SK-N-MC (cell line): Measurements from ENCODE around the gene FAM171A1.

DNA sequence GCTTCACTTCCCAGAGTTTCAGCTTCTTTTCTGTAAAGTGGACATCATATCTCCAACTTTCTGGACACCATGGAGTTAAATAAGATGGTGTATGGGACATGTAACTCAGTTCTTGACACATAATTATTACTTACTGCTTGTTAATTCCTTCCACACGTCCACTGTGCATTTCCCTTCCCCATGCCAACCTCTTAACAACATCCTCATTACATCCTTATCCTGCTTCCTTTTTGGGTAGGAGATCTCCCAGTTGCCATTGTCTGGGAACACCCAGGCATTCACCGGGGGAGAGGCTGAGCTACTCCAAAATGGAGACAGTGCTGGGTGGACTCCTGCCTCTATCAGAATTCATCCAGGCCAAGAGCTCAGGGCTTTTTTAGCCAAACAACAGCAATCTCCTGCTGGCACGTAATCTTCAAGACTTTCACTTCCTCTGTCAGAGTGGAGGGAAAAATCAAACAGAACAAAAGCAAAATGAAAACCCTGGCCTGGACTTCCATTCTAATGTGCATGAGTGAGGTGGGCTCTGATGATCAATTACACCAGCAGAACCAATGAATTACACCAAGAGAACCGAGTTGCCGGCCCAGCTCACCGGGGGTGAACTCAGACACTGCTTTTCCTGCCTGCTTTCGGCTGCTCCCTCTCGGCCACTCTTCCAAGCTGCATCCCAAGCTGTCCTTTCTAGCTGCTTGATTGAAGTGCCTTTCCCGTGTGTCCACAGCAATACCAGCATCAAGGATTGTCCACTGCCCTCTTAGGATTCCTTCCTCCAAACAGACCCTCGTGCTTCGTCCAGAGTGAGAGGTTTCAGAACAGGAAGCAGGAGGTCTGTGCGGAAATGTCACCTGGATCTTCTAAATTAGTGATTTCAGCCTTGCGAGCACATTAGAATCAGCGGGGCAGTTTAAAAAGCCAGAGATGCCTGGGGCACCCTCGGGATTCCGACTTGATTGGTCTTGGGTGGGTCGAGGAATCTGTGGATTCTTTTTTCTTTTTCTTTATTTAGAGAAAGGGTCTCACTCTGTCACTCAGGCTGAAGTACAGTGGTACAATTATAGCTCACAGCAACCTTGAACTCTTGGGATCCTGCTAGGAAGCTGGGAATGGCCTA is 245.2 kb downstream of the PRPF18 start:
- RRBS: no CpG with 5 or more reads among the region's 17 CpGs

DNA sequence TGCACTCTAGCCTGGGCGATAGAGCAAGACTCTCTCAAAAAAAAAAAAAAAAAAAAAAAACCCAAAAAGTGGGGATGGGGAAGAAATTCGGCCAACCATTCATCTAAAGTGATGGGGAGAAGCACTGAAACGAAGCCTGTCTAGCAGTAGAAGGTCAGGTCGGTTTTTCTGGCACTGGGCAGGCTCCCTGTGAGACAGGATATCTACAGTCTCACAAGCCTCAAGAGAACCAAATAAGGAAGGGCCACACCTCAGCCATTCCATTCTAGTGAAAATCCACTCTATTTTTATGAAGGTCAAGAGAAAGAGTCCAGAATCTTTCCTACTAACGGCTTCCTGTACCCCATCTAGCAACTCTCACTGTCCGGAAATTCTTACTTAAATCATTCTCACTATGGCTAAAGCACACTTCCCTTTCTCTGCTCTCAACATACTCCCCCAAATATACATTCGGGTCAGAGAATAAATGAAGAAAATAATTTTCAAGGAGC is 267.1 kb downstream of the PRPF18 start:
- RRBS: no CpG with 5 or more reads among the region's 7 CpGs

DNA sequence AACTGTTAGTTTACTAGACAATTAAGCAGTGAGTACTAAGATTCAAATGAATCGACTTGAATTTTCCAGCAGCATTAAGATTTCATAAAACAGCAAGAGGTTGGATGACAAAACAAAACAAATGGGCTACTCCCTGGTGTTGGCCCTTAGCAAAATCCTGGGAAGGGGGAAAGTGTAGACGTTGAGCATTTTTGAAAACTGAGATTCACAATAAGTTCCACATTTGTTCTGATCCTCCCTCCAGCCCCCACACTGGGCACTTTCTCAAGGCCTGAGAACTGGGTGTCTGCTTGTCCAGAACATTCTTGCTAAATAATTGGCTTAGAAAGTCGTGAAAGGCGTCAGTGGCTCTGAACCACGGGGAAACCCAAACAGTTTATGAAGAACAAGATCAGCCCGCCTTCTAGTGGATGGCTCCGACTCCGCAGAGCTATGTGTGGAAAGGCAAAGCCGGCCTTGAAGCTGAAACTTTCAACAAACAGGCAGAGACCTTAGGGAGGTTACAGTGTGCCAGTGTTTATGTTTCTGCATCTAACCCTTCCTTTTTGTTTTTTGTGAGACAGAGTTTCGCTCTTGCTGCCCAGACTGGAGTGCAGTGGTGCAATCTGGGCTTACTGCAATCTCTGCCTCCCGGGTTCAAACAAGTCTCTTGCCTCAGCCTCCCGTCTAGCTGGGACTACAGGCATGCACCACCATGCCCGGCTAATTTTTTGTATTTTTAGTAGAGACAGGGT is 370.1 kb downstream of the PRPF18 start:
- RRBS: no CpG with 5 or more reads among the region's 13 CpGs

GRCh38 chr10:13991415-13991669 is 339.4 kb downstream of the FRMD4A start:
- RRBS: no CpG with 5 or more reads among the region's 2 CpGs

DNA sequence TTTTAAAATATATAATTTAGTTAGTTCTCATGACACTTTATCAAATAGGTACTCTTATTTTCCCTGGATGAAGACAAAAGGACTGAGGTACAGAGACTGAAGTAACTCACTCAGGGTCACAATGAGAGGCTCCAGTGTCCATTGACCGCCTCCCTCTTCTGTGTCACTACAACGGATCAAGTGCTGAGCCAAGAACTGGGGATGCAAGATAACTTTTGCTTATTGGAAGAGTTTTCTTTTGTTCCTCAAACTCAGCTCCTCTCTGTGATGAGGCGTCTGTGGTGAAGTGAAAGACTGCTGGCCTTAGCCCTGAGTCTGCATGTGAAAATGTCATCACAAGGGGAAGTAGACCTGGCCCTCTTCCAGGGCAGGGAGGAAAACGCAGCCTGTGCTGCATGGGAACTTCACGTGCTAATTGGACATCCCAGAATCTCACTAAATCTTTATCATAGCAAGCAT is 314.9 kb downstream of the FRMD4A start:
- RRBS: no CpG with 5 or more reads among the region's 5 CpGs

GRCh38 chr10:14023661-14023943 is 307.1 kb downstream of the FRMD4A start:
- RRBS: no CpG with 5 or more reads among the region's 2 CpGs

DNA sequence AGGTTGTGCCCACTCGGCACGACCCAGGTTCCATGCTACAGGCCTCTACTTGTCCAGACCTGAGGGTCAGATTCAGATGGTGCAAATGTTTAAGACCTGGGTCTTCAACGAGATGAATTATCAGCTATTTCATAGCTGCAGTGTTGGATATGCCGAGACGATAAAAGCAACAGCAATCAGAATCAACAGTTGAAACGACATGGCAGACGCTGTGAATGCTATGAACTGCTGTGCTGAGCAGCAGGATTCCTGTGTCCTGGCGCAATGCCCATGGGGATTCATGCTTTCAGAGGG is 256.5 kb downstream of the FRMD4A start:
- RRBS: no CpG with 5 or more reads among the region's 8 CpGs

DNA sequence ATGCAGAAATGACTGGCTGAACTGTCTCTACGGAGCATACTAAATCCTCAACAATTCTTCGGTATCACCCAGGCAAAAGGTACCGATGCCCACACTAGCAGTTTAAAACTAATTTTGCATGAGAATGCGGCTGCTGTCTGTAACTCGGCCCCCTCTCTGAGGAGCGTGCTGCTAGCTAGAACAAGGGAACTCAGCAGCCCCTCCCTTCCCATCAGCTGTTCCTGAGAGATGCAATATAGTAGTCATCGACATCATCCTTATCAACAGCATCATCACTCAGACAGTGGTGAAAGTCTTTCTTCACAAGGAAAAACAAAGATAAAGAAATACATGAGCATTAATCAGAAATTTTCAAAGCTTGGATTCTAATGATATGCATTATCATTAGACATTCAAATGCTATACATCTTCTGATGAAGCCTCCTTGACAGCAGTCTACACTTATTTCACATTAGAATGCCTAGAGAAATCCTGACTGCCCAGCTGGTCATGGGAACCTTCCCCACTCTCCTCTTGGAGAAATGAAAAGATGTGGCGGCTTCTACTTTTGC is 189.1 kb upstream of the FRMD4A start:
- RRBS: no CpG with 5 or more reads among the region's 8 CpGs

GRCh38 chr10:14520341-14521471 is 190.0 kb upstream of the FRMD4A start:
- RRBS: no CpG with 5 or more reads among the region's 11 CpGs

DNA sequence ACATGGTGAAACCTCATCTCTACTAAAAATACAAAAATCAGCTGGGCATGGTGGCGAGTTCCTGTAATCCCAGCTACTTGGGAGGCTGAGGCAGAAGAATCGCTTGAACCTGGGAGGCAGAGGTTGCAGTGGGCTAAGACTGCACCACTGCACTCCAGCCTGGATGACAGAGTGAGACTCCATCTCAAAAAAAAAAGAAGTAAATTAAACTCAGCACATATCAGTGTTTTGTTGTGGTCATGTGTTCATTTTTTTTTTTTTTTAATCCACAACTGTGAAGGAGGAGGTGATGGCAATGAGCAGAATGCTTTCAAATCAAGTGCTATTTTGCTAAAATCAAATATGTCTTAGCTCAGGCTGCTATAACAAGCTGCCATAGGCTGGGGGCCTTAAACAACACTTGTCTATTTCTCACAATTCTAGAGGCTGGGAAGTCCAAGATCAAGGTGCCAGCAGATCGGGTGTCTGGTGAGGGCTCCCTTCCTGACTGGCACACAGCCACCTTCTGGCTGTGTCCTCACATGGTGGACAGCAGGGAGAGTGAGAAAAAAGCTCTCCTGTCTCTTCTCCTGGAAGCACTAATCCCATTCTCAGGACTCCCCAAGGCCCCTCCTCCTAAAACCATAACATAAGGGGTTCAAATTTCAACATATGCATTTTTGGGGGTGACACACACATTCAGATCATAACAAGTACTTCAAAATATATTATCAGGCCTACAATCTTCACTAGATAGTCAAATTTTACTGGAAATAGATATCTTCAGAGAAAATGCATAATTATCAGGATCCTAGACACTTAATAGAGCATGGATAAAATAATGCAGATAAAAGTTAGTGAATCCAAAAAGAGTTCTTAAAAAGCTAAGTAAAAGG is 203.8 kb downstream of the FAM107B start:
- RRBS: no CpG with 5 or more reads among the region's 3 CpGs

DNA sequence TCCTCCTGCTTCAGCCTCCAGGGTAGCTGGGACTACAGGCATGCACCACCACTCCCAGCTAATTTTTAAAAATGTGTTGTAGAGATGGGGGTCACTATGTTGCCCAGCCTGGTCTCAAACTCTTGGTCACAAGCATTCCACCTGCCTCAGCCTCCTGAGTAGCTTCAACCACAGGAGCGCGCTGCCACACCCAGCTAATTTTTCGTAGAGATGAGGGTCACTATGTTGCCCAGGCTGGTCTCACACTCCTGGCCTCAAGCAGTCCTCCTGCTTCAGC is 174.0 kb downstream of the FAM107B start:
- RRBS: no CpG with 5 or more reads among the region's 3 CpGs

GRCh38 chr10:14736529-14737126 is 38.1 kb downstream of the FAM107B start:
- RRBS: no CpG with 5 or more reads among the region's 5 CpGs

- RRBS: no CpG with 5 or more reads among the region's 33 CpGs
These were observed 487 bp downstream of the DCLRE1C start for GRCh38 chr10:14953247-14953970.

GRCh38 chr10:15370946-15371919 is at the start of gene FAM171A1:
TSS of gene FAM171A1 (minus strand) at chr10:15371289.
- RRBS: 1% methylated on average over 29 of the region's 98 CpGs

DNA sequence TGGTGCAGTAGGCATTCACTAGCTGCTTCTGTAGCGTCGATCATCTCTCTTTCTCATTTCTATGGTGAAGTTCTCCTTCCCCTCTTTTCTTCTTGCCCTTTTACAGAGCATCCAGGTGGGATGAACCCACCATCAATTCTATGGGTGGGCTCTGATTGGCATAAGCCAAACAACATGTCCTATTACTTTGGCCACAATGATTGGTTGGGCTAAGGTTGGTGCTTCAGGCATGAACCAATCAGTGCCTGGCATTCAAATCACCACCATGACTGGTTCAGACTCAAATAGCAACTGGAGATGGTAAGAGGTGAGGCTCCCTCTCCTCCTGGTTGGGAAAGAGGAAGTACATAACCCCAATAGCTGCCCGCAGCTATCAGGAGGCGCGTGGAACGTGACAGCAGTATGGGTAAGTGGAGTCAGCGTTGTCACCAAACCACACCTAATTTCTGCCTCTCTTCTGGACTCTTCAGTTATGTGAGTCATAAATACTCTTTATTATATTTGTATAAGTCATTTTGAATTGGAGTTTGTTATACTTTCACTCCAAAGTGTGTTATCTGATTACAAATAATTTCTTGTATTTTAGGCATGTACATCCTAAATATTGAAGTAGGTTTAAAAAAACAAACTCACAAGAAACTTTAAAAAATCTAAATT is 17.9 kb upstream of the ITGA8 start:
- RRBS: no CpG with 5 or more reads among the region's 7 CpGs

DNA sequence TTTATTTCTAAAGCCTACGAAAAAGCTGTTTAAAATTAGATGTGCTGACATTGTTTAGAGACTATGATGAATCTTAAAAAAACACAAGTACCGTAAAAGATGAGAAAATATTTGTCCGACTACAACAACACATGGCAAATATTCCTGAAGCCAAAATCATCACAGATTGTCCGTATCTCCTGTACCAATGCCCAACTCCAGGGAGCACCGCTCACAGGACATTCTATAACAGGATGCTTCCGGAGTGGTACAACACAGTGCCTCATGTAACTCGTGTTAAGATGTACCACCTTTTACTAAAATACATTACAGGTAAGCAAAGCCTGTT is 136.9 kb downstream of the CUBN start:
- RRBS: no CpG with 5 or more reads among the region's 7 CpGs

DNA sequence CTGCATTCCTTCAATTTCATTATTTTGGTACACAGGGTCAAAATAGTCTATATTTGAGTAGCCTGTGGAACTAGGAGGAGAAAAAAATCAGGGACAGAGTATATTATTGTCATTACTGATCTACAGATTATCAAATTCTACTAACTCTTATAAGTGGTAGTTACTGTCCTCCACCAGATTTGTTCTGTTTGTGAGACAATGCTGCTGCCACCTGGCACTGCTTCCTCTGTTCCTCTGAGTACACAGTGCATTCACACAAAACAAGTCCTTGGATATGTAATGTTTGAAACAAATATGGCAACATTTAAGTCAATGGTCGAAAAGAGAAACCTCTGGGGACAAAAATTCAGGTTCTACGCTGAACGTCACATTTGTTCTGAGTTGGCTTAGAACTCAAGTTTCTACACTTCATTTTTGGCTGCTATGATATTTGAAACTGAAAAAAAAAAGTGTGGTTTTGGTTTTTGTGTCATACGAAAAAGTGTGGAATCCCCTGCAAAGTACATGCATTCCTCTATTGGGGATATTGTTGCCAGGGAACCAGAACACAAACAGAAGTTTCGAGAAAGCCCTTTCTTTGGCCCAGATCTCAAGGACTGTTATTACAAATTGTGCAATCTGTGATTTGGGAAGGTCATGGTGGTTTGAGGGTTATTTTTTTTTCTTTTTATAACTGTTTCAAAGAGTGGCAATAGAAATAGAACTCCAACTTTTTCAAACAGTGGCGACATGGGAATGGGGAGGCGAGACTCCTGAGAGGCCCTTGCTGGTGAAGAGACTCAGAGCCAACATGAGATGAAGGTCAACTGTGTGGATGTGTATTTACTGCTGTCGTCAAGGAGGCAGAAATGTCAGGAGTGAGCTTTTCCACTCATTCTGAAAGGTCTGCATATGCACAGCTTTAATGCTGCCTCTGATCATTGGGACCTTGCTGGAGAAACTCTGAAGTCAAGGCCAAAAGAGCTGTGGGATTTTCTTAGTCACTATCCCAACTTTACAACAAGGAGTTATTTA is 127.5 kb downstream of the CUBN start:
- RRBS: no CpG with 5 or more reads among the region's 8 CpGs

GRCh38 chr10:17009017-17009895 is 120.4 kb downstream of the CUBN start:
- RRBS: no CpG with 5 or more reads among the region's 3 CpGs

- RRBS: no CpG with 5 or more reads among the region's 1 CpG
These were observed 268 bp upstream of the TRDMT1 start for GRCh38 chr10:17201868-17202012.

- RRBS: 2% methylated on average over 43 of the region's 101 CpGs
These were observed 1.5 kb downstream of the VIM start for GRCh38 chr10:17229193-17230239.